ENCODE data around the genes SLC11A1, PLCD4, CDK5R2 and TUBA4A.

DNA sequence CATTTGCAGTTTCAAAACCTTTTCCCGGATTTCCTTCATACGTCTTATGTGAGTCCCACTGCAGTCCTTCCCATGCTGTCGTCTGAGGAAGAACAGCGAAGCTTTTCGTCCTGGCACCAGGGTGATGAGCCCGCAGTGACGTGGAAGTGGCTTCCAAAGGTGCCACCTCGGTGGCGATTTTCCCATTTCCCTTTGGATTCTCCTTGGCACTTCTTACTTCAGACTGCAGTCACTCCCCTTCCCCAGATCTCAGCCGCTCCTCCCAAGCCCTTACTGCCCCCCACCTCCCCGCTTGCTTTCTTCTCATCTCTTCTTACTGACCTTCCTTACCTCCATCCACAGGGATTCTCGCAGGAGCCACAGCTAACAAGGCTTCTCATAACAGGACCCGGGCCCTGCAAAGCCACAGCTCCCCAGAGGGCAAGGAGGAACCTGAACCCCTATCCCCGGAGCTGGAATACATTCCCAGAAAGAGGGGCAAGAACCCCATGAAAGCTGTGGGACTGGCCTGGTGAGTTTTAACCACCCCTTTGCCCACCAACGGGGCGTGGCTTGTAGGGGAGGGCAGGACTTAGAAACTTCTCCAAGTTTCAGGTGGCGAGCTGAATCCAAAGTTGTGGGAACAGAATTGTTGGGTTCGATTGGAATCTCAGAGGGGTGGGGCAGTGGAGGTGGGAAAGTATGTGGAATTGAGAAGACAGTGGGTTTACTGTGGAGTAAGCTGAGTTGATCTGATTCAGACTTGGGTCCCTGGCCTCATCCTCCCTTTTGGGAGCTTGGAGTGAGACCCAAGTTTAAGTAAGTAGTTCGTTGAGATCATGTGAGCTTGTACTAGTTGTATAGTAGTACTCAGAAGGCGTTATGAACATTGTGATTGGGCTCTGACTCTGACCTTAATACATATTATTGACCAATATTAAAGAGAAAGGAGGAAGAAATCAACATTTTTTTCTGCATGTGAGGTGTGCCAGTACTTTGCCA lies 1.0 kb downstream of the PNKD start:
- RRBS, result 13% methylated on average over 2 of the region's 20 CpGs

DNA sequence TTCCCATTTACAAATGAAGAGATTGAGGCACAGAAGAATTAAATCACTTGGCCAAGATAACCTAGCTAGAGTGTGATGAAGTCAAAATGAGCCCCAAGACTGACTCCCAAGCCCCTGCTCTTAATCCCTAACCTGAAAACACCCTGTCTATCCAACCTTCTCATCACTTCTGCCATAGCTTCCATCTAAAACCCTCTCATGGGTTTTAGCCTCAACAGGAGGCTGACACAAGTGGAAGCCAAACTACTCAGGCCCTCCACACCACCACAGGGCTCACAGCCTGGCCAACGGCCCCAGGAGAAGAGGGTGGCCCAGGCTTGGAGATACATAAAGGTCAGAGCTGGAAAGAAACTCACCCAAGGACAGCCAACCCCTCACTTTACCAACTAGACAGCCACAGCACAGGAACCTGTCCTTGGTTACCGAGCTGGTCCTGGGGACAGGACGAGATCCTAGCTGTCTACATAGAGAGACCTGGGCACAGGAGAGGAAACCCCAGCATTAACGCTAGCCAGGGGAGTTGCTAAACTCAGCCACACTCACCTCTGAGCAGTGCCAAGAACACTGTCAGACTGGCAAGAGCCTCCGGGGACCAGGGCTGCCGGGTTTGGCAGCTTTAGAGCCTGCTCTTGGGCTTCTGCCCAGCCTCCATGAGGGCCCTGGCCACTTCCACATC lies 6.9 kb downstream of the TMBIM1 start:
- RRBS, result no CpG with 5 or more reads among the region's 6 CpGs

DNA sequence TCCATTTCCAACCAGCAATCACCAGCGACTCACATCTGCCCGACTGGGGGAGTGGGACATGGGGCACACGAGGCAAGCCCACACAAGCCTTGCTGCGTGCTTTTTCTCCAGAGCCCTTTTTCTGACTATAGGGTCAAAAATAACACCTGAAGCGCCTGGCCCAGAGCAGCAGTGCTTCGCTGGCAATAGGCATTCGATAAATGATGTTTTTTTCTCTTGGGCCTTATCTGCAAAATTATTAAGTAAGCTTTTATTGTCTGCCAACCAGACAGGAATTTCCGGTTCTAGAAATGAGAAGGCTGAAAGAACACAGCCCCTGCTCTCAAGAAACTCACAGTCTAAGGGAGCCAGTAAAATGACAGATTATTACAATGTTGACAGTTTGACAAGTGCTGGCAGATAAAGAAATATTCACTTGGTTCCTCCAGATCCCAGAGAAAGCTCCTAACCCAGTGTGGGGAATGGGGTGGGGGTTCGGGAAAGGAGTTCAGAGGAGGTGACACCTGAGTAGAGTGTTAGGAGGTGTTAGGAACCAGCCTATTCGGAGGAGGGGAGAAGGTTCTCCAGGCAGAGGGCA lies 2.8 kb upstream of the TMBIM1 start:
- RRBS, result no CpG with 5 or more reads among the region's 10 CpGs

- RRBS, result no CpG with 5 or more reads among the region's 10 CpGs
Measured at GRCh38 chr2:218329336-218329767, 27.3 kb upstream of the CATIP start.

DNA sequence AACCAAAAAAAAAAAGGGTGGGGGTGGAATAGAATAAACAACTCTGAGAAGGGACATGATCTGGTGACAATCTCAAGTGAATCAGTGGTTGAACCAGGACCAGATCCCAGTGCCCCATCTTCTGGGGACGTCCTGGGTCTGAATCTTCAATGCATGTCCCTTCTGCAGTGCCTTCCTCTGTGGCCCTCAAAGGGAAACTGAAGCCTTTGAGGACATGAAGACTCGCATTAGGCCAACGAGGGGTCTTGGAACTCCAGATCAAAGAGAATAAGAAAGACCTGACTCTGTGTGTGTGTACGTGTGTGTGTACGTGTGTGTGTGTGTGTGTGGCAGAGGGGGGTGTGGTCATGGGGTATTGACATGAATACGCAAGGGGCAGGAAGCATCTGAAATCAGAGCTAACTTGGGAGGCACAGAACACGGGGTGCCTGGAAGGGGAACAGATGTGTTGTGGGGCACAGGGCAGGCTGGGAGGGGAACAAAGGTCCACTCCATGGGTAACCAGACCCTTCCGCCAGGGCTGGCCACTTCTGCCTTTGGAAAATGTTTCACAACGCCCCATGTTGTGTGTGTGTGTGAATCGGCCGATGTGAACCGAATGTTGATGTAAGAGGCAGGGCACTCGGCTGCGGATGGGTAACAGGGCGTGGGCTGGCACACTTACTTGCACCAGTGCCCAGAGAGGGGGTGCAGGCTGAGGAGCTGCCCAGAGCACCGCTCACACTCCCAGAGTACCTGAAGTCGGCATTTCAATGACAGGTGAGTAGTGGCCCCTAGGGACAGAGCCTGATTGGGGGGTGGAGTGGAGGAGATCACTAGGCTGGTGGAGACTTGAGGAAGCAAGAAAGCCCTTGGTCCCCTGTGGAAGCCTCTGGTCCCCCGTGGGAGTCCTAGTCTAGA lies at the start of gene SLC11A1:
Gene SLC11A1, plus strand, starts transcription at position 657 of the 900 bp plus-strand sequence.
- RRBS, result no CpG with 5 or more reads among the region's 18 CpGs

DNA sequence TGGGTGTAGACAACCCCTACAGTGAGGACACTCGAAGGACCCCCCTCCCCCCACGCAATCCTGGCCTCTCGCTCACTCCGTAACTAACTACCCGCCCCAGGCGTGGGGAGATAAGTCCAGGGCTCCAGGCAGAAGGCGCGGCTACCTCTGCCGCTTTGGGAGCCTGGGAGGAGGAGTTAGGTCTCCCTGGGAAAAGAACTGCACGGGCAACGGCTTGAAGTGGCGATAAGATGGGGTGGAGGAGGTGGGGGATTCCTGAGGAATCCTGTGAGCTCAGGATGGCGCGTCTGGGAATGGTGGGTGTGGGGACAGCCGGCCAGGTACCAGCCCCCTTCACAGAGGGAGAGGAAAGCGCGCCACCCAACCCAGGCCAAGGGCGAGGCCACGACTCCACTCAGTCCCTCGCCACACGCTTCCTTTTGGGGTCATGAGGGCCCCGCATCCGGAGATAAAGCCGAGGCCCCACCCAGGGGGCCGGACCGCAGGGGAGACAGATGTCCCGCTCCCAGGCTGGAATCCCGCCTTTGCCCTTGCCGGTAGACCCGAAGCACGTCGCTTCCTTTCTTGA lies 1.9 kb upstream of the CTDSP1 start:
- RRBS, result 2% methylated on average over 5 of the region's 32 CpGs

- RRBS, result no CpG with 5 or more reads among the region's 6 CpGs
Measured at GRCh38 chr2:218419291-218419663, 354 bp downstream of the VIL1 start.

GRCh38 chr2:218598402-218598968 lies 9.2 kb upstream of the PLCD4 start:
- RRBS, result no CpG with 5 or more reads among the region's 5 CpGs

DNA sequence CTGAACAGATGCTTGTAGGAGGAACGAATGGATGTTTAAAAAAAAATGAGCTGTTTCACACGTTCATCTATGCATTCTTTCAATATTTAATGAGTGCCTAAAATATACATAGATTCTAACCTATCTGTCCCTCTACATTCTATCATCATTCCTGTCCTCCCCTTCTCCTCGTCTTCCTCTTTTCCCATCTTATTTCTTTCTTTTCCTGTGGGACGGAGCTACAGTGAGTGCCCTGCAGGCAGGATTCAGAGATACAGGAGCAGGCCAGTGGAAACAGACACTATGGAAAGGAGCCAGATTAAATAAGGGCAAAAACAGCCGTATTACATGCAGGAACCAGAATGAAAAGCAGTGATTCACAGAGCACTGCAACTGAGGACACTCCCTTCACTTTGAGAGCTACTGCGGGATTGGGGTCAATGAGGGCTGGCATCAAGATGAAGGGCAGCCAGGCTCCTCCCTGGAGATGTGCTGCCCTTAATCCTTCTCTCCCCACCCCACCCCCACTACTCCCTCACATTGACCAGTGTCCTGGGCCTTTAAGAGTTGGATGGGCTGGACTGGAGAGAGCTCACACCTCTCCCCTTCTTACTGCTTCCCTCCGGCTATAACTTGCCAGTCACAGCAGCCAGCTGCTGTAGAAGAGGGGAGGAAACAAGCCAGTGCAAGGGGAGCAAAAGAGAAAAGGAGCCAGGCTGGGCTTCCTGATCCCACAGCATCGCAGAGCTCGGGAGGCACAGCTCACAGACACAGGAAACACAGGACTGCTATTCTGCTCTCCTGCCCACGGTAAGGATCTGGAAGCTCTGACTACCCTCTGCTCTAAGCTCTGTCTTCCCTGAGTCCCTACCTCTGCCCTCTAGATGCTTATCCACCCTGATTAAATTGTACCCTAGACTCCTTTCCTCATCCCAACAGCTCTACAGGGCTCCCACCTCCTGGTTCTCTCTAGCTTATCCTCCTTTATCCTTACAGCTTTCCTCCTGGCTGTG lies at the start of gene PLCD4:
Gene PLCD4, plus strand, starts transcription at position 618 of the 992 bp plus-strand sequence.
- RRBS, result no CpG with 5 or more reads among the region's 10 CpGs

DNA sequence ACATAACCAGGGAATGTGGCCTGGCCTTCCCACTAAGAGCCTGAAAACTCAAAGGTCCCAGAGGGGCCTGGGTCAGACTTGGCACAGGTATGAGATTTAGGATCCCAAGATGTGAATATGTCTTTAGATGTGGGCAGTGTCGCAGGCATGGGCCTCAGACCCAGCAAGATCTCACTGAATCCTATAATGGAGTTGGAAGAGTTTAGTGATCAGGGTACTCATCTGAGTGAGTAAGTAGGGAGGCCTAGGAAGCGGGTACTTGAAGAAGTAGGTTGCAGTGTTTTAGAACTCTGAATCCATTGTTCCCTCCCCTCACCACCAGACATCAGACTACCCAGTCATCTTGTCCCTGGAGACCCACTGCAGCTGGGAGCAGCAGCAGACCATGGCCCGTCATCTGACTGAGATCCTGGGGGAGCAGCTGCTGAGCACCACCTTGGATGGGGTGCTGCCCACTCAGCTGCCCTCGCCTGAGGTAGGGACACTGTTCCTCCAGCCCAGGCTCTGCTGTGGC lies 22.7 kb downstream of the PLCD4 start:
- RRBS, result no CpG with 5 or more reads among the region's 4 CpGs

GRCh38 chr2:218631977-218632420 lies 24.3 kb downstream of the PLCD4 start:
- RRBS, result no CpG with 5 or more reads among the region's 5 CpGs

GRCh38 chr2:218671251-218671845 lies 454 bp downstream of the RNF25 start:
- RRBS, result no CpG with 5 or more reads among the region's 17 CpGs

DNA sequence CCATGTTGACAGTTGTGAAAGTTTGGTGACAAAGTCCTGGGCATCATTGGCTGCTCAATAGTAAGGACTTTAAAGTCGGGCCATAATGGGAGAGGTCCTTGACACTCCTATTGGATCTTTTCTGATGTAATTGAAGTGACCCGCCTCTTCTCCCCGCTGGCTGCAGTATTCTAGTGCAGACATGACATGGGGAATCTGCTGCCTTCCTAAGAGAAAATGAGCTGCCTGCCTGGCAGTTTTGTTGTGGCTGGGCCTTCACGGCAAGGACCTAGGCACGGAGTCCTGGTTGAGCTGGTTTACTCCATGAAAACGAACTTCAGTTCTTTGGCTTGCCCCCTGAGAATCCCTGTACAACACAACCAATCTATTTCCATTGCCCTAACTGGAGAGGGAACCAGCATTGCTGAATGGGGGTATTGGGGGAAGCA lies 26.0 kb upstream of the CYP27A1 start:
- RRBS, result no CpG with 5 or more reads among the region's 6 CpGs

DNA sequence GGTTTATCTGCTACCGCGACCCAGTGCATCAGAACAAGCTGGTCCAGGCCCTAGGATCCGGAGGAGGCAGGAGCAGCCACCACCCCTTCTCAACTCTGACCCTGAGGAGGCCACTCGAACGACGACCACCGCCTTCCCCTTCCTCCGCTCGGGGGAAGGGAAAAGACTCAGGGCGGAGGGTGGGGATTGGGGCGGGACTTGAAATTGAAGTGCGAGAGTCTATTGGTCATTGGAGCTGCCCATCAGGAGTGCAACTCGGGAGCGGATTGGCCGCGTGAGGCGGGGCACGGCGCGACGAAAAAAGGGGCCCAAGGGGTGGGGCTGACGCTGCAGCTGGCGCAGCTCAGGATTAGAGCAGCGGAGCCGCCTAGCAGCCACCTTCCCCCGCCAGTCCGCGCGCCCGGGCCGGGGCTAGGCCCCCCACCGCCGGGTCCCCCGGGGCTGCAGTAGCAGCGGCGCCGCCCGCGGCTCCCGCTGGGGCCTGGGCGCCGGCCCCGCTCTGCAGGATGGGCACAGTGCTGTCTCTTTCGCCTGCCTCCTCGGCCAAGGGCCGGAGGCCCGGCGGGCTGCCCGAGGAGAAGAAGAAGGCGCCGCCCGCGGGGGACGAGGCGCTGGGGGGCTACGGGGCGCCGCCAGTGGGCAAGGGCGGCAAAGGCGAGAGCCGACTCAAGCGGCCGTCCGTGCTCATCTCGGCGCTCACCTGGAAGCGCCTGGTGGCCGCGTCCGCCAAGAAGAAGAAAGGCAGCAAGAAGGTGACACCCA lies at the start of gene CDK5R2:
Gene CDK5R2, plus strand, starts transcription at position 352 of the 762 bp plus-strand sequence.
- RRBS, result 2% methylated on average over 13 of the region's 70 CpGs

DNA sequence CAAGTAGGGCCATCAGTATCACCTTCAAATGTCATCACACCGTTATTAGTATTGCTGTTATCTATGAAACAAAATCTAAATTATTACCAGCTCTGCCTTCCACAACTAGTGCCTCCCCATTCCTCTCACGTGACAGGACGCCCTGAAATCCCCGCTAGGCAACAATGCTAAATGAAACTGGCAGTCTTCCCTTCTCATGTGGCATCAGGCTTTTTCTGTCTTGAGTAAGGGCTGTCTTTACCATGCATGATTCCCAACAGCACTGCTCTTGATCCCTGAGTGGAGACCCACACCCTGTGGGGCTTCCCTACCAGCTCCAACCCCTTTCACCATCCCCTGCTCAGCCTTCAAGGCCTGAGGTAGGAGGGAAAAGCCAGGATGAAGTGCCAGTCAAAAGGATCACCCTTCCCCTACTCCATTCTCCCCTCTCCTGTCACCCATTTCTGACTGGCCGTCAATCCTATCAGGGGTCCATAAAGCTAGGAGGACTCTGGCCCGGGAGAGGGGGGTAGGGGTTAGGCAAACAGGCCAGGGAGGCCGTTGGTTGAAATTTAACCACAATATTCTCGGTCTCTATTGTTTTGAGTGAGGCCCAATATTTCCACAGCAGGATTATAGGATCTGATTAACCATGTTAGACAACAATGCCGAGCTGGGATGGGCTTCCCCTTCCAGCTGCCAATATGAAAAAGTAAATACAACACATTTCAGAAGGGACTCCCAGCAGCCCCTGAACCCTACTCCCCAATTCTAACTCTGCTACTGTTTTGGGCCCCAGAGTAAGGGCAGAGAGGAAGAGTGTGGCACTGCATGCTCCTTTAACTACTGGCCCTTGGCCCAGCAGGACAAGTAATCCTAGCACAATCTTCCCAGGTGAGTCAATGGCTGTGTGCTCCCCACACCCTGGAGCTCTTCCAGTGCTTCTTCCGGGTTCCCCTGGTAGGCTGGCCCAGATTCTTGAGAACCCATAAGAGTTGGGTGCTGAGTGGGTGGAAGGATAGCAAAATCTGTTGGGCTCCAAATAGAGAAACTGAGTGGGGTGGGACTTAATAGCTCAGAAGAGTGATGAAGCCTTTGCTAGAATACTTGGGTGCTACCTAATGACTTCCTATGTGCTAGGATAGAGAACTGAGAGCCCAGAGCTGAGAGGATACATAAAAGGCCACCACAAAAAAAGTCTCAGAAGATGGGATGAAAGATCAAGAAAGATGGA lies 10.5 kb upstream of the IHH start:
- RRBS, result no CpG with 5 or more reads among the region's 10 CpGs

DNA sequence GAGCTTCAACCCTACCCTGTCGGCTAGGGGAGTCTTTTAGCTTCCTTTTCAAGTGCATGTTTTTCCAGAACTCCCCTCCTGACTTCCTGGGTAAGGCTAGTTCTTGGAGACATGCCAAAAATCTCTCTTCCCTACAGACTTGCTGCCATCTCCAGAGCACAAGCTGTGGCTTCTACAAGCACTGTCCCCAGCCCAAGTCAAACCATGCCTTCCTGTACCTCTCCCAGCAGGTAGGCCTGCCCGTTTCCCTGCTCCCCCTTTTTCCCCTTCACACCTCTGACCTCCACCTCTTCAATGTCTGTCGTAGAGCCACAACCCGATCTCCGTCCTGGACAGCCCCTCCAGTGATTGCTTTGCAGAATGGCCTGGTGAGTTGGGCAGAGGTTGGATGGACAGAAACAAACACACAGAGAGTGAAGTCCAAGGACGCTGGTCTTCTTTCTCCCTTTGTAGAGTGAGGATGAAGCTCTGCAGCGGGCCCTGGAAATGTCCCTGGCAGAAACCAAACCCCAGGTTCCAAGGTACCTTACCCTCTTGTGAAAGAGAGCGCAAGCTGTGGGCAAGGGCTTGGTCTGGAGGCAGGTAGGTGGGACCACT lies 1.6 kb downstream of the ZFAND2B start:
- RRBS, result no CpG with 5 or more reads among the region's 8 CpGs

DNA sequence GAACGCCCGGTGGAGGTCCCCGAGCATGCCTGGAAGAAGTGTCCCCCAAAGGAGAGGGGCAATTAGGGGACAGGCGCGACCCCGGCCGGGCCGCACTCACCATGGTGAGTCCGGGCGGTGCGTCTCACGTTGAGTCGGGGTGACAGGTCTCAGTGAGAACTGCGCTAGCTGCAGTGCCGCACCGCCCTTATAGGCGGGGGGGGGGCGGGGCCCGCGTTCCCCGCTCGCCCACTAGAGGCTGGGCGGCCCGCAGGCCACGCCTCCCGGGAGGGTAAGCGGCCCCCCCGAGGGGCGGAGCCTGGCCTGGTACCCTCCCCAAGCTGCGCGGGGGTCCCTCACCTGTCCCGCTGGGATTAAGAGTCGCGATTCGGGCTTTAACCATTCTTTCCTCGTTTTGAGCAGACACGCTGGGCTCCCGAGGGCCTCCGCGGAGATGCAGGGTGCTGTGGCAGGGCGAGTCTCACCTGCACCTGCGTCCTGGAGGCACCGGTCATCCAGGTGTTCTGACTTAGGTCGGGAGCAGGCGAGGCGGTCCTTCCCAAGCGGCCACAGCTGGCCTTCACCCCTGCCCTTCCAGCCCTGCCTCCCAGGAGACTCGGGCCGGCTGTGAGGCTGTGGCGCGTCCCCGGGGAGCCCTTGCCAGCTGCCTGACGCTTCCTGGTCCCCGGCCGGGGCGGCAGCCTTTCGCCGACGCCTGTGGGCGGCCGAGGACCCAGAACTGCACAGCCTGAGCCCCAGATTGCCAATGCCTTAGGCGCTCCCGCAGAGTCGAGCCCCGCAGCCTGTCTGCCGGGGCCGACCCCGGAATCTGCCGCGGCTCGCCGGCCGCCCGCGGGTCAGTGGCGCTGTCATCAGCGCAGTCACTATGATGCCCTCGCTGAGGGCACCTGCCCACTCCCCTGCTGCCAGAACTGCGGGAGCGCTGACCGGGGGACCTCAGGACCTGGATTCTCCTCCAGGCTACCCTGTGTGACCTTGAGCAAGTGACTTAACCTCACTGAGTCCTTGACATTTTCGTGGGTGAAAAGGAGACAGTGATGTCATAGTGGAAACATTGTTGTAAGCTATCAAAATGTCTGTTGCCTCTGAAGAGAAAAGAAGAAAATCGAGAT lies at the start of gene TUBA4A:
Gene TUBA4A, minus strand, starts transcription at position 163 of the 1,112 bp plus-strand sequence.
- RRBS, result 2% methylated on average over 19 of the region's 83 CpGs

- RRBS, result no CpG with 5 or more reads among the region's 39 CpGs
Measured at GRCh38 chr2:219460170-219461714, 26.1 kb downstream of the SPEG start.

DNA sequence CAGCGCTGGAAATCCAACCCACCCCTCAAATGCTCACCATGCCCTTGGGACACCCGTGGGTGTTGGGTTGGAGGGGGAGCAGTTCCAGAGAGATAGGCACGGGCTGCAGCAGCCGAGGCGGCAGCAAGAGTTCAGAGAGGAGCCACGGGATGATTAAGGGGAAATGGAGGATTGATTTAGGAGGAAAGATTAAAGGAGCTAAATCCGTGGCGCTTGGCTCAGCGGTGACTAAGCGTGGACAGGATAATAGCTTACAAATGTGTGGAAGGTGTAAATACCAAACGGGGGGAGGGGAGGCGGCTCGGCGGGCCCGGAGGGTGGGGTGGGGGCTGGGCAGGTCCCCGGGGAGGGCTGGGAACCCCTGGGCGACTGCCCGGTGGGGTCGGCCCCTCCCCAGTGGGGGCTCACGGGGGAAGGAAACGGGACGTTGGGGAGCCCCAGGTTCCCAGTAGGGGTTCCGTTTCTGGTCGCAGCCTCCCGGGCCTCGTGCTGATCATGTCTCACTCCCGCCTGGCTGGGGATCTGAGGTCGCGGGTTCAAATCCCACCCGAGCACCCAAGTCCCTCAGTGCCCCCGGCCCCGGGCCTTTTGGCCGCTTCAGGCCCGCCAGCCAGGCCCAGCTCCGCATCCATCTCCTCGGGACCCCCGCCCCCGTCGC lies 7.9 kb downstream of the ASIC4 start:
- RRBS, result 3% methylated on average over 17 of the region's 39 CpGs

DNA sequence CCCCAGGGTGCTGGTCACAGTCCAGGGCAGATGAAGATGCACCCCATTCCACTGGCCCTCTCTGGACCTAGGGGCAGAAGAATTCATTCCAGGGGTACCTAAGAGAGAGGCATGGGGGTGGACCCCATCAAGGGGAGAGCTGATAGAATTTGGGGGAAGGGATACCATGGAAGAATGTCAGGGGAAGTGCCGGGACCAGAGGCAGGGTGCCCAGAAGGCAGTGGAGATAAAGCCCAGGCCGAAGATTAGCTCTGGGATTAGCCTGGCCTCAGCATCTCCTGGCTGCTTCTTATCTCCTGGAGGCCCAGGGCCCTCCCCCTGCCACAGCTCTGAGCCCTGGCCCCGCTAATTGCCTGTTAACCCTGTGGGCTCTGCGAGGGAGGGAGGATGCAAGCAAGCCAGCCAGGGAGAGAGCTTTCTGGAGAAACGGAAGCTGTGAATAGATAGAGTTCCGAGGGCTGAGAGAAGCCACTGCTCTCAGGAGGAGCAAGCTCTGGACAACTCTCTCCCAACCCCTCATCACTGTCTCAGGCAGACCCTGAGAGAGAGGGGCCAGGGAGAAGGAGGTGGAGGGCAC lies 11.5 kb downstream of the ASIC4 start:
- RRBS, result no CpG with 5 or more reads among the region's 6 CpGs

Data from choroid plexus epithelial cell (primary cell).